Bronchus fibroblast of lung (primary cell): ENCODE measurements around a stretch of chr6.

GRCh38 chr6:155253270-155253966 lies 10.4 kb upstream of the CLDN20 start:
- RAMPAGE, long total RNA = no peak

GRCh38 chr6:155549113-155549514 lies 93.5 kb upstream of the NOX3 start:
- RAMPAGE, long total RNA = no peak

DNA sequence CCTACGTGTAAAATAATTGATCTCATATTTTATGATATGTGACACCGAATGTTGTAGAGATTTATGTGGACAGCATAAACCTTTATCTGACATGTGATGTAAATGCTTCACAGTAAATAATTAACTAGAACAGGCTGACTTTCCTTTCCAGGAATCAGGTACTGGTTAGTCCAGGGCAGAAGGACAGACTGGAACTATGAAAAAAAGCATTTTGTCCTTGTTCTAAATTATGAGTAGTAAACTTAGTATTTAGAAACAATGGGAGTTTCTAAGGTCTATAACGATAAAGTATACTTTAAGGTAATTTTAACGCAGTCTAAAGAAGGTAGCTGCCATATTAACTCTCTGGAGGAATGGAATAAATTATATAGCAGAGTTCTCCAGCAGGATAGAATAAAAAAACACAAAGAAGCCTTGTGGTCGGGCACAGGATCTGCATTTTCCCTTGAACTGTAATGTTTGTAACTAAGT lies 238.6 kb upstream of the NOX3 start:
- RAMPAGE, long total RNA = no peak

DNA sequence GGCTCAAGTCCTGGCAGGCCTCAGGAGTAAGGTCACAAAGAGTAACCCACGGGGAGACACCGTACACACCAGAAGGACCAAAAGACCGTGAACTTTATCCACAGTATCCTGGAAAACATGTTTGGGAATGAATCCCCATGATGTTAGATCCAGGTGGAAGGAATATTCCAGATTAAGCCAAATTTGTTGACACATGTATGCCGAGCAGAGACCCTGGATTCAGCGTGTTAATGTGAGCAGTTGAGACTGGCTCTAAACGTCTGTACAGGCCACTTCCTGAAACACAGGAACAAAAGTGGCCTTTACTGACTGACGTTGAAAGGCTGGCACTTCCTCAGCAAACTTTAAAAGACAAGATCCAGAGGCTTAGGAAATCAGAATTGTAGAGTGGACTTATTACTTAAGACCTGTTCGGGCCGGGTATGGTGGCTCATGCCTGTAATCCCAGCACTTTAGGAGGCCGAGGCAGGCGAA lies 125.8 kb upstream of the ARID1B start:
- RAMPAGE, long total RNA = no peak

DNA sequence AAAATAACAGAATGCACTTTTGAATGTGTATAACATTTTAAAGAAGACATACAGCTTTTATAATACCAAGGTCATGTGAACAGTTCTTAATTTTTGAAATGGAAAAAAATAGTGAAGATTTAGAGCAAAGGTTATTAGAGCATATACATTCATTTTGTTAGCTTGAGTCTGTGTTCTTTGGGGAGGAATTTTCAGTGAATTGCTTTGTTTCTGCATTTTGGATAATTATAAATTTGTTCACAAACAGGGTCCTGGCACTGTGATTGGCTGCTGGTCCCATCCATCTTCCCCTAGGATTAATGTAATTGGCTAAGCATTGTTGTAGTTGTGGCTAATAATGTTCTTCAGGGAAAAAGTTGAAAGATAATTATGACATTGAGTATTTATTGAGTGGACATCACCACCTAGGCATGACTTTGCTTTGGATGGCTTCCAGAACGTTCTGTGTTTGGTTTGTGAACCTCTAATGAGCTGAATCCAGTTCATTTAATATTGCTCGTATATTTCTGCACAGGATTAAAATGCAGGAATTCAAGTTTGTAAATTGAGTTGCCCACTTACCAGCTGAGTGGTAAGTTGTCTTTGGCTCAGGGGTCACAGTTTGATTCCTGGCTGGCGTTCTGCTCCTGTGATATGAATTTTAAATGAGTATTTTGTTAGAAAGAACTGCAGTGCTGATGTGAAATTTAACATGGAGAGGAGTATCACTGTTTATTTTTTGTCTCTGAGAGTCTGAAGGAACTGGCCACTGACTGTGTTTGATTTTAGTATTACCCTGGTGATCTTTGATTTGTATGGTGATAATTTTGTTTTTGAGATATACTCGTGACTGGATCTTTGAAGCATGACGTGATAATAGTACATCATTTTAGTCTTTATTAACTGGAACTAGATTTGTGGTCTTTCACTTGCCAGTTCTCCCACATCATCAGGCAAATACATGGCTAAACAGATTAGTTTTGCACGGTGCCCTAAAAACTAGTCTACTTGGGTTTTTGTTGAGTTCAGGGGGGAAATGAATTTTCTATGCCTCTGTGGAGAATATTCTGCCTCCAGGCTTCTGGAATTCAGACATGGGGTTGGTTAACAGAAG lies 55.2 kb downstream of the ARID1B start:
- RAMPAGE, long total RNA = no peak

DNA sequence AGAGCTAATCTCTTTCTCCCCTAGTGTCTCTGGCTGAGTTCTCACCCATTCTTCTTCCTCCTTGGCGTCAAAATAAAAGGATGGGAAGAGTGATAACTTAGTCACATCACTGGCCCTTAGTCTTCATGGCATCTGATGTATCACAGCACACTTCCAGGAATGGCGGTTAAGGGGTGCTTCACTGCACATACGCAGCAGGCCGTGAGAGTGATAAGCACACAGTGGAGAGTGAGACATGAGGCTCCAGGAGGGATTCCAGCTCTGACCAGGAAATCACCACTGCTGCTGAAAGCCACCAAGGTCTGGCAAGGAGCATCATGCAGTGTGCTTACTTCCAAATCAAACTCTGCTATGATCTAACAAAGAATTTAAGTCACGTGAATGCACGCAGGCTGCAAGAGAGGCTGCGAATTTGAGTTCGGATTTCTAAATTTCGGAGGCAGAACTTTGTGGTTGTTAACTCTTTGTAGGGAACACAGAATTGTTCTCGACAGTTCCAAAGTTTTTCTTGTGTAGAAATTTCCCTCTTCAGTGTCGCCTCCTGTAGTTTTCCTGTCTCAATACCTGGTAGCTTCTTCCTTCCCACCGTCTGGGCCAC lies 62.5 kb downstream of the ARID1B start:
- RAMPAGE, long total RNA = no peak

- RAMPAGE, long total RNA = no peak
Observed at GRCh38 chr6:157020277-157020727, 243.1 kb downstream of the ARID1B start.

GRCh38 chr6:157029818-157030502 lies 252.8 kb downstream of the ARID1B start:
- RAMPAGE, long total RNA = no peak

DNA sequence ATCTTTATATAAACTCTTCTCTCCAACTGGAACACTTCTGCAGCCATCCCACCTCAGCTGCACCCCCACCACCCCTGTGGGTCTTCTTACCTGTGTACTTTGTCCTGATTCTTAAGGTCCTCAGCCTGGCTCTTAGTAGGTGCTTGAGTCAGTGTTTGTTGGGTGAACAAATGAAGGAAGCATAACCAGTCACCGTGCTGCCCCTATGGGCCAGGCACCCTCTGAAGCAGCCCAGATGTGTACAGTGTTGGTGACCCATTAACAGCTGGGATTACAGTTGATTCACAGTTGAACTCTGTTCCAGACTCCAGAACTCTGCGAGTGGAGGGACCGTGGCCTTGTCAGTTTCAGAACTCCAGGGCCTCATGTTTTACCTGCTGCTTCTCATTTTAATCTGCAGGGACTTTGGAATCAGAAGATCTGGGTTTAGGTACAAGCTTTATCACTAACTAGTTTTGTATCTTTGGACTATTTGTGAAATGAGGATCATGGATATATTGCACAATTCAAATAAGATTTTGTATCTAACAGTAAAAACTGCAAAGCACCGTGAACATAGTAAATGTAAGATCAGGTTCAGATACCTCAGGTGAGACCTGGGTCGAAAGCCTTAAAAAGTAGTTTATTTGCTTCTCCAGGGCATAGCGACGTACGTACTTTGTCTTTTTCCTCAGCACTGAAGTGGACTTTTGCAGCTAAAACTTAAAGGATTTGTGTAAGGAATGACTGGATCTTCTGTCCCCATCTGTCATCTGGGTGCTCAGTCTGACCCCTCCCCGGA lies 203.6 kb downstream of the TMEM242 start:
- RAMPAGE, long total RNA = no peak

DNA sequence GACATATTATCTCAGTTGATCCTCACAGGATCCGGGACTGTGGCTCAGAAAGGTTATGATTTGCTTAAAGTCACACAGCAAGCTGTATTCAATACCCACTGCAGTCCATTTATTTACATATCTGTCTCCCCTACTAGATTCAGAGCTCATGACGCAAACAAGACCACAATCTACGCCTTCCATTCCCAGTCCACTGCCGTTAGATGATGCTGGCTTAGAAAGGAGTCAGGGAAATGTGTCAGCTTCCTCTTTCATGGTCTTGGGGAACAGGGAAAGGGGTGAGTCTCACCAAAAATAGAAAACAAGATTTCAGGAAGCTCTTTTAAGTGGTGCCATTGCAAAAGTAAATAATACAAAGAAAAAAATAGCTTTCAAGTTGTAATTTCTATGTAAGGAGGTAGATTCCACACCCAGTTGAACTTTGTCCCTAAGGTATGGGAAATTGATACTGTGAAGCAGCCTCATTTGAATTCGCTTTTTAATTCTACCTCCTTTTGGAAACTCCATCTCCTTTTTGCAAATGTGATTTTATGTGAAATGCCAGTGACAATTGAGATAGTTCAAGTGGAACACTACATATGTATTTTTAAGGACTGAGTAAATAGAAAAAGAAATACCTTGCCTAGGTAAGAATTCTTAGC lies 194.0 kb downstream of the TMEM242 start:
- RAMPAGE, long total RNA = no peak

DNA sequence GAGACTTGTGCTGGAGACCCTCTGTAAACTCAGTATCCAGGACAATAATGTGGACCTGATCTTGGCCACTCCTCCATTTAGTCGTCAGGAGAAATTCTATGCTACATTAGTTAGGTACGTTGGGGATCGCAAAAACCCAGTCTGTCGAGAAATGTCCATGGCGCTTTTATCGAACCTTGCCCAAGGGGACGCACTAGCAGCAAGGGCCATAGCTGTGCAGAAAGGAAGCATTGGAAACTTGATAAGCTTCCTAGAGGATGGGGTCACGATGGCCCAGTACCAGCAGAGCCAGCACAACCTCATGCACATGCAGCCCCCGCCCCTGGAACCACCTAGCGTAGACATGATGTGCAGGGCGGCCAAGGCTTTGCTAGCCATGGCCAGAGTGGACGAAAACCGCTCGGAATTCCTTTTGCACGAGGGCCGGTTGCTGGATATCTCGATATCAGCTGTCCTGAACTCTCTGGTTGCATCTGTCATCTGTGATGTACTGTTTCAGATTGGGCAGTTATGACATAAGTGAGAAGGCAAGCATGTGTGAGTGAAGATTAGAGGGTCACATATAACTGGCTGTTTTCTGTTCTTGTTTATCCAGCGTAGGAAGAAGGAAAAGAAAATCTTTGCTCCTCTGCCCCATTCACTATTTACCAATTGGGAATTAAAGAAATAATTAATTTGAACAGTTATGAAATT lies 115.8 kb downstream of the TMEM242 start:
- RAMPAGE, long total RNA = no peak

DNA sequence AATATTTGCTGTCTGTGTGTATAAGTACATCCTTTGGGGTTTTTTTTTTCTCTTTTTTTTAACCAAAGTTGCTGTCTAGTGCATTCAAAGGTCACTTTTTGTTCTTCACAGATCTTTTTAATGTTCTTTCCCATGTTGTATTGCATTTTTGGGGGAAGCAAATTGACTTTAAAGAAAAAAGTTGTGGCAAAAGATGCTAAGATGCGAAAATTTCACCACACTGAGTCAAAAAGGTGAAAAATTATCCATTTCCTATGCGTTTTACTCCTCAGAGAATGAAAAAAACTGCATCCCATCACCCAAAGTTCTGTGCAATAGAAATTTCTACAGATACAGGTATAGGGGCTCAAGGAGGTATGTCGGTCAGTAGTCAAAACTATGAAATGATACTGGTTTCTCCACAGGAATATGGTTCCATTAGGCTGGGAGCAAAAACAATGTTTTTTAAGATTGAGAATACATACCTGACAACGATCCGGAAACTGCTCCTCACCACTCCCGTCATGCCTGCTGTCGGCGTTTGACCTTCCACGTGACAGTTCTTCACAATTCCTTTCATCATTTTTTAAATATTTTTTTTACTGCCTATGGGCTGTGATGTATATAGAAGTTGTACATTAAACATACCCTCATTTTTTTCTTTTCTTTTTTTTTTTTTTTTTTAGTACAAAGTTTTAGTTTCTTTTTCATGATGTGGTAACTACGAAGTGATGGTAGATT lies 115.1 kb downstream of the TMEM242 start:
- RAMPAGE, long total RNA = no peak

- RAMPAGE, long total RNA = no peak
Observed at GRCh38 chr6:157273653-157274046, 49.7 kb downstream of the TMEM242 start.

- RAMPAGE, long total RNA = no peak
Observed at GRCh38 chr6:157433361-157433980, 52.5 kb downstream of the ZDHHC14 start.

DNA sequence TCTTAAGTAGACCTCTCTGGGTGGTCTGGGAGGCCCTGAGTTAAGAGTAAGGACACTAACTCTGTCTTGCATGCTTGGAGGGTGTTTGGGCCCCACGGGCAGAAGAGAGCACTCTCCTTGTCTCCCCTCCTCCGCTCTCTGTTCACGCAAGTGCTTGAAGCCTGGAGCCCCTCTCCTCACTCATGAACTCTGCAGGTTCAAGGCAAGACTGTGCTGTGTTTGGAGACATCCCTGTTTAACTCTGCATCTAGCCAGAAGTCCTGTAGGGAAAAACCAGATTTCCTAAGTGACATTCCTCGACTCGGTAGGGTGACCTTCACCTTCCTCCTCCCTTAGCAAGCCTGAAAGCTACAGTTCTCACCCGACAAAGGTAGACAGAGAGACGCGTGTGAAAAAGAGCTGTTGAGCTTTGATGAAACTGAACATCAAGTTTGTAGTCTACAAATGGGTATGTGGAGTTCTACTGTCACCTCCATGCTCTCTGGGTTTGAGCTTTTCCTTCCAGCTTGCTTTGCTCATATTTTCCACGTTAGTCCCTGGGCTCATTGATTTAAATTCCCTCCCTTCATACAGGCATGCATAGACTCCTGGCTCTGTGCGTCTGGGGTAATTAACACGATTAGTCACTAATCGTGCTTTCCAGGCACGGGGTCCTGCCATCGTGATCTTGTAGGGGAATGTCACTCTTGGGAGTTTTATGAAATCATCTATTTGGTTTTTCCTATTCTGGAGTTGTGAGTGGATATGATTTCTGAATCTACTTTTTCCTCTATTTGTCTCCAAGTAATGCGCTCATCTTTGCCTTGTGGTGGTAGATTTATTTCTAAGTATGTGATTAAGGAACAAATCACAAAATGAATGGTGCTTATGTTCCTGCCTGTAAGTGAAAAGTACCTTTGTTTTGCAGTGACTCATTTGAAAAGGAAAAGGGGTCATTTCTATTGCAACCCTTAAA lies 154.3 kb downstream of the ZDHHC14 start:
- RAMPAGE, long total RNA = no peak

- RAMPAGE, long total RNA = no peak
Observed at GRCh38 chr6:157556956-157558008, 176.3 kb downstream of the ZDHHC14 start.

DNA sequence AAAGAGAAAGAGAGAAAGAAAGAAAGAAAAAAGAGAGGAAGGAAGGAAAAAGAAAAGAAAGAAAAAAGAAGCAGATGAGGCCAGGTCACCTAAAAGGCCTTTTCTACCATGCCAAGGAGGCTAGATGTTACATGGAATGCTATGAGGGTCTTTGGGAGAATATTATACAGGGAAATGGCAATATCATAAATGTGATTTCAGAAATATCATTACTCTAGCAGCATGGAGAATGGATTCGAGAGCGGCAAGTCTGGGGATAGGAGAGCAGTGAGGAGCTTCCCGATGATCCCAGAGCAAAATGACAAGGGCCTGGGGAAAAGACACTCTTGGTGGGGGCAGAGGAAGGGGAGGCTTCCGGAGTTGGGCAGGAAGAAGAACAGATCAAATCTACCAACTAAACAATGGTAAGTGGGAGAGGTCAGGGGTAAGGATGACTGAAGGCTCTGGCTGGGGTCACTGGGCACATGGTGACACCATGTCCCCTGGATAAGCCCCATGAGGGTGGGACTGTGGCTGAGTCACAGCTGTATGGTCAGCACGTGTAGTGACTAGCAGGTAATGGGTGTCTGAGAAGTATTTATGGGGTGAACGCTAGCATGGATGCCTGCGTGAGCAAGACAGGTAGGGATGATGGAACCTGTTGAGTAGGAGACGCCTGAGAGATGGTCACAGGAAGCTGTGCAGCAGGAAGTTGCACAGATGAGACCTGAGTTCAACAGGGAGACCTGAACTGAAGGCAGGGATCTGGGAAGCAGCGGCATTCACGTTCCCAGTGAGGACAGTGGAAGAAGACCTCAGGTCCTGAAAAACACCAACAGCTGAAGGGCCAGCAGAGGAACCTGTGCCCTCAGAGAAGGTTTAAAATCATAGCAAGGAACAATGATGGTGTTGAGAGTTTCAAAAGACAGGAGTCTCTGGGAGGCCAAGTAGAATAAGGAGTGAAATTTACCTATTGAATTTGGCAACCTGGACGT lies 64.5 kb upstream of the SNX9 start:
- RAMPAGE, long total RNA = no peak

- RAMPAGE, long total RNA = no peak
Observed at GRCh38 chr6:157892472-157892644, 69.3 kb downstream of the SNX9 start.

- RAMPAGE, long total RNA = no peak
Observed at GRCh38 chr6:157896785-157897584, 73.9 kb downstream of the SNX9 start.

DNA sequence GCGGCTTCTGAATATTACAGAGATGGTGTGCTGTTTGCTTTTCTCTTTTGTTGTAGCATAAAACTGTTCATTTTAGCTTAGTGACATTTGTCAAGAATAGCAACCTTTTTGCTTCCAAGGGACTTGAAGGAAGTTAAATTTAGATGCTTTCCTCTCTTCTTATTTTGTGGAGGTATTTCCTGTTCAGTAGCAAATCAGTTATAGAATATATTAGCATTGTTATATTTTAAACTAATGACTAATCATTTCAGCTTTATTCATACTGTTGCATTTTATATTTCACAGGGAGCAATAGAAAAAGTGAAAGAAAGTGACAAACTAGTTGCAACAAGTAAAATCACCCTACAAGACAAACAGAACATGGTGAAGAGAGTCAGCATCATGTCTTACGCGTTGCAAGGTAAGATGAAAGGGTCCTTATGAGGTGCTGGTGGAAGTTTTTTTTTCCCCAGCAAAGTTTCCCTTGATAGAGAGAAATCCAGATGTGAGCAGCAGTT lies 43.3 kb upstream of the SYNJ2 start:
- RAMPAGE, long total RNA = no peak